Right common carotid artery plus branches (tissue), 1 donor: ENCODE measurements around a stretch of chr21.

GRCh38 chr21:41368465-41368735 lies 6.6 kb downstream of the MX2 start:
- PRO-cap = no peak

DNA sequence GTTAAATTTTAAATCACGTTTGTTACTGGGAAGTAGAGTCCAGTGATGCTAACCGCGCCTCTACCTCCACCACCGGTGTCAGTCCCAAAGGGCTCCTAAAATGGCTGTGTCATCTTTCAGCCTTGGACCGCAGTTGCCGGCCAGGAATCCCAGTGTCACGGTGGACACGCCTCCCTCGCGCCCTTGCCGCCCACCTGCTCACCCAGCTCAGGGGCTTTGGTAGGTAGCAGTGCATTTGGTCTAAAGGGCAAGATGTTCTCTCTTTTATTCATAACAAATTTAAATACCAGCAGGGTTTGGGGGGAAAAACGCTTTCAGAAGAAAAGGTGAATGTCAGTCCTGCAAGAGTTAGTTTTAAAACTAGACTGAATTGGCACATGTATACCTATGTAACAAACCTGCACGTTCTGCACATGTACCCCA lies 1.1 kb downstream of the MX1 start:
- PRO-cap = no peak

- PRO-cap = no peak
These were observed 5.7 kb downstream of the MX1 start for GRCh38 chr21:41431718-41432206.

DNA sequence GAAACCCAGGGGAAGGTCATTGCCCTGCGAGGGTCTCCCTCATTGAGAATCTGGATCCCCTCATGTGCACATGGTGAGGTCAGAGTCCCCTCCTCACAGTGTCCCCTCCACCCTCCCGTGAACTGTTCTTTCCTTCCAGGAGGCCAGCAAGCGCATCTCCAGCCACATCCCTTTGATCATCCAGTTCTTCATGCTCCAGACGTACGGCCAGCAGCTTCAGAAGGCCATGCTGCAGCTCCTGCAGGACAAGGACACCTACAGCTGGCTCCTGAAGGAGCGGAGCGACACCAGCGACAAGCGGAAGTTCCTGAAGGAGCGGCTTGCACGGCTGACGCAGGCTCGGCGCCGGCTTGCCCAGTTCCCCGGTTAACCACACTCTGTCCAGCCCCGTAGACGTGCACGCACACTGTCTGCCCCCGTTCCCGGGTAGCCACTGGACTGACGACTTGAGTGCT lies 32.4 kb downstream of the MX1 start:
- PRO-cap = no peak

- PRO-cap = no peak
These were observed 18.6 kb downstream of the TMPRSS2 start for GRCh38 chr21:41489330-41489728.

GRCh38 chr21:41556448-41556830 lies 48.5 kb upstream of the TMPRSS2 start:
- PRO-cap = no peak

DNA sequence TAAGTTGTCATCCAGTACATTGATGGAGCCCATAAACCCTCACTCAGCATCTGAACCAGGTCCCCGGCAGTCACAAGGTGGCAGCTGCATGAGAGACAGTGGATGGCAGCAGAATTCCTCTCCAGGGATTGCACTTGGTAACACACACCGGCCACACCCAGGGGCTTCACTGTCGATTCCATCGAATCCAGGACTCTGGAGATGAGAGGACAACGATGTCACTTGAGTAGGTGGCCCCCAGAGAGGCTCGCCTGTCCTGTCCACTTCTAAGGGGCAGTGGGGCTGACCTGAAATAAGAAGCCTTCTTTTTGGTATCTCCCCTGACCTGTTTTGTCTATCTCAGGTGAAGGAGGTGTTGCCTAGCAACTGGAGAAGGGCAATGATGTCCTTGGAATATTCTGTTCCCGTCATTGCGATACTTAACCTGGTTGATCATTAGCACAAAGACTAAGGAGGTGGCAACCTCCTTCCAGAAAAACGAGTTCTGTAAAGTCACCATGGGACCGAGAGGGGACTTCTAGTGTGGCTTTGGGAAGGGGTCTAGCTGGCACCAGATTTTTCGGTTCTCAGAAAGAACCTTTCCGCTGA lies 85.1 kb upstream of the TMPRSS2 start:
- PRO-cap = no peak

GRCh38 chr21:41607142-41607449 lies 99.1 kb upstream of the TMPRSS2 start:
- PRO-cap = no peak

DNA sequence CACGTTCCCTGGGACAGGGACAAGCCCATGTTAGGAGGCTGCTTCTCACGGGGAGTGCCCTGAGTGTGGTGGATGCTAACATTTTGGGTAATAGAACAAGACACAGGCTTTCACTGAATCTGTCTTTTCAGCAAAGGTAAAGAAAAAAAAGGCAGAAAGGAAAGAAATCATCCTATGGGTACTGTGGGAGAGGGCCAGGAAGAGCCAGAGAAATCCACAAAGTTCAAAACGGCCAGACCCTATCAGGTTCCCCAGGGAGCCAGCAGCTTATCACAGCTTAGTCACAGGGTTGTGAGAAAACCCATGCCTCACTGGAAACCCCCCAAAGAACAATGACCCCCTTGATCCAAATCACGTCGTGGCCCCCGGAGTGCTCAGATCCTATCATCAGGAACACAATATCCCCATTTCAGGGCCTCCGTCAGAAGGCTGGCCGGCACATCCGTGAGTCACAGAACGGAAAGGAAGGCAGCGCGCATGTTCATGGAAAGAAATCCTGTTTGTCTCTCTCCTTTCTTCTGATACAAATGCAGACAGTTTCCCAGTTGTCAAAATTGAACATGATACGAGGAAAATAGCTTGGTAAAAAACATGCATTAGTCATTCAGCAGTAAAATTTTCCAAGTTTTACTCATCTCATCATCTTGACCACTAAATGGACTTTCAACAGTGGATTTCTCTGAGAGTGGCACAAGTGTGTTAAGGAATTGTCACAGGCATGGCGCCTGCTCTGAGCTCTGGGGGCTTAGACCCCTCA lies 125.0 kb downstream of the RIPK4 start:
- PRO-cap = bidirectional peak, plus-strand start at position 454 of the sequence, minus-strand start at position 291 of the sequence; bidirectional peak, plus-strand start at position 693 of the sequence, minus-strand start at position 528 of the sequence

DNA sequence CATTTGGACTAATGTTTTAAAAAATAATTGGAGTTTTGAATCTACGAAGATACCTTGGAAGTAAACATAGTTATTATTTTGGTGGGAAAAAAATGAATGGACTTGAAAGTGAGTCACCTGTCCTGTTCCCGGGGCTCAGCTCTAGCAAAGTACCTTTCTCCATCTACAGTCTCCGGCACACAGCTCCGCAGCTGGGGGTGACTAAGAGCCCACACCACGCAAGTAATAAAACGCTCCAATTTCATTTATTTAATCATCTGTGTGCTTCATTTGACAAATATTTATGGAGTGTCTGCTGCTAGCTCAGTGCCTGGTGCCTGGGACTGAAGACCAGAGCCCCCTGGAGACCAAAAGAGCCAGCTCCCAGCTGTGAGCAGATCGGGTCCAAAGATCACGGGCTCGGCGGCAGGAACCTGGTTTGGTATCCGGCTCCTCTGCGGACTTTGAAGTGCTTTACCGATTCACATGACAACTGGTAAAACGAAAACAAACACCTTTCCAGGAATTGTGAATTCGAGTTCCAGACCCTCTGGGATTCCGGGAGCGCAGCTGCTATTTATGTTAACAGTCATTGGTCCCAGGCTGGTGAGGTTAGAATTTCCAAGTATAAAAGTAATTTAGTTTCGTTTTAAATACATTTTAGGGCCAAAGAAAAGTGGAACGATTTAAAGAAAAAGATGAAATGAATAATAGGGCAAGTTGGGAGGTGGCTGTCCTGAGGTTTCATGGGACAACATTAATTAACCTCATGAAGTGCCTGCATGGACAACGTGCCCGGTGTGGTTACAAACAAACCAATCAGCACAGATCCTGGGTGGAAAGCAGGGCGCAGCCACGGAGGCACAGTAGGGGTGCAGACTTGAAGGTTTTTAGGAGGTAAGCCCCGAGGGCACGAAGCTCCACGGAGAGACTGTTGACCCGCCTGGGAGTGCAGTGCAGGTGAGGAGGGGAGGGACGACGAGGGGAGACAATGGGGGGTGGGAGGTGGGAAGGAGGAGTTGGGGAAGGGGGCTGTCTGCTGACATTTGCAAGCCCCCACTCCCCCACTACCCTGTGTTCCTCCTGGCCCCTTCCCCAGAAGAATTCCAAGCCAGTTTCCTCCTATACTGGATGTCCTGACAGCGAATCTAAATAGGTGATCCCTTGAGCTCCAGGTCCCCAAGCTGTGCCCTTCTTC lies 2.0 kb upstream of the RIPK4 start:
- PRO-cap = no peak

DNA sequence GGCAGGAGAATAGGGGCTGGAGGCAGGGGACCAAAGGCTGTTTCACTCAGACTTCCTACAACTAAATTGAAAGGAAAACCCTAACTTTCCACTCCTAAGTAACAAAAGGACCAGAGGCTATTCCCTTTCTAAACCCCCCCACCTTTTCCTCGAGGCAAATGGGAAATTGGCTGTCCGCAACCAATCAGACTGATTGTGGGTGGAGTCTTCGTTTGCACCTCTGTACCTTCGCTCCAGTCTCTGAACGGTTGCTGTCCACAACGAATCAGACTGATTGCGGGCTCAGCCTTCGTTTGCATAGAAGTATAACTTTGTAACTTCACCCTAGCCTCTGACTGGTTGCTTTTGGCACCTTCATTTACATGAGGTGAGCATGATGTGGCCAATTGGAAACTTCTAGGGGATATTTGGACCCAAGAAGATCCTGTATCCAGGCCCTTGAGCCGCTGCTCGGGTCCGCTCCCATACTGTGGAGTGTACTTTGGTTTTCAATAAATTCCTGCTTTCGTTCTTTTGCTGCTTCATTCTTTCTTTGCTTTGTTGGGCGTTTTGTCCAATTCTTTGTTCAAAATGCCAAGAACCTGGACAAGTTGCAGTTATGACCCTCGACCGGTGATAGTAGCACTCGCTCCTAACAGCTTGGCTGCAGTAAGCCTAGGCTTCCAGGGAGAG lies 12.5 kb upstream of the RIPK4 start:
- PRO-cap = no peak

- PRO-cap = no peak
These were observed 31.7 kb upstream of the RIPK4 start for GRCh38 chr21:41798446-41799057.

GRCh38 chr21:41906725-41907477 lies 27.8 kb upstream of the PRDM15 start:
- PRO-cap = no peak

- PRO-cap = no peak
These were observed 2.7 kb downstream of the C2CD2 start for GRCh38 chr21:41950797-41951752.

GRCh38 chr21:41990902-41991689 lies 19.1 kb downstream of the ZBTB21 start:
- PRO-cap = no peak

DNA sequence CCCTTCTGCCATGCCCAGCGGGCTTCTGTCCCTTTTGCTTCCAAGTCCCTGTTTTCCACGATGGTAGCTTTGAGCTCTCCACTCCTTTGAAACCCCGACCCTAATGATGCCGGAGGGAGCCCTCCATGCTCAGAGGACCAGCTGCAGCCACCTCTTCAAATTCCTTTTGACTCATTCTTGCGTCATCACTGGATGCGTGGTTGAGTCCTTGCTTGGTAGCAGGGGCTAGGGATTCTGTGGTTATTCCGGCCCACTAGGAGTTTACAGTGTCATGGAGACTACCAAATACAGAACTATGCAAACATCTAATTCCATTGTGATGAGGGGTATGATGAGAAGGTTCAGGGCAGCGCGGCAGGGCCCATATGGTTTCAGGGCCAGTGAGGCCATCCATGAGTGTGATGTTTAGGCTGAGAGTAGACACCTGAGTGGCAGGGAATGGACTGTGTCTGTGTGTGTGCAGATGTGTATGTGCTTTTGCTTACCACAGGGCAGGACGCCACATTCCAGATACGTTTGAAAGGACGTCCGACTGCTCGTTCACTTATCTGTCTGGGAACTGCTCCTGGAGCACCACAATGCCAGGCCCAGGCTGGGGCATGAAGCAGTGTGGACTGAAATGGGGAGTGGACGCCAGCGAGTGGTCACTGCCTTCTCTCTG lies 30.4 kb upstream of the ZBTB21 start:
- PRO-cap = no peak

- PRO-cap = no peak
These were observed 8.7 kb upstream of the UMODL1 start for GRCh38 chr21:42062174-42063039.

DNA sequence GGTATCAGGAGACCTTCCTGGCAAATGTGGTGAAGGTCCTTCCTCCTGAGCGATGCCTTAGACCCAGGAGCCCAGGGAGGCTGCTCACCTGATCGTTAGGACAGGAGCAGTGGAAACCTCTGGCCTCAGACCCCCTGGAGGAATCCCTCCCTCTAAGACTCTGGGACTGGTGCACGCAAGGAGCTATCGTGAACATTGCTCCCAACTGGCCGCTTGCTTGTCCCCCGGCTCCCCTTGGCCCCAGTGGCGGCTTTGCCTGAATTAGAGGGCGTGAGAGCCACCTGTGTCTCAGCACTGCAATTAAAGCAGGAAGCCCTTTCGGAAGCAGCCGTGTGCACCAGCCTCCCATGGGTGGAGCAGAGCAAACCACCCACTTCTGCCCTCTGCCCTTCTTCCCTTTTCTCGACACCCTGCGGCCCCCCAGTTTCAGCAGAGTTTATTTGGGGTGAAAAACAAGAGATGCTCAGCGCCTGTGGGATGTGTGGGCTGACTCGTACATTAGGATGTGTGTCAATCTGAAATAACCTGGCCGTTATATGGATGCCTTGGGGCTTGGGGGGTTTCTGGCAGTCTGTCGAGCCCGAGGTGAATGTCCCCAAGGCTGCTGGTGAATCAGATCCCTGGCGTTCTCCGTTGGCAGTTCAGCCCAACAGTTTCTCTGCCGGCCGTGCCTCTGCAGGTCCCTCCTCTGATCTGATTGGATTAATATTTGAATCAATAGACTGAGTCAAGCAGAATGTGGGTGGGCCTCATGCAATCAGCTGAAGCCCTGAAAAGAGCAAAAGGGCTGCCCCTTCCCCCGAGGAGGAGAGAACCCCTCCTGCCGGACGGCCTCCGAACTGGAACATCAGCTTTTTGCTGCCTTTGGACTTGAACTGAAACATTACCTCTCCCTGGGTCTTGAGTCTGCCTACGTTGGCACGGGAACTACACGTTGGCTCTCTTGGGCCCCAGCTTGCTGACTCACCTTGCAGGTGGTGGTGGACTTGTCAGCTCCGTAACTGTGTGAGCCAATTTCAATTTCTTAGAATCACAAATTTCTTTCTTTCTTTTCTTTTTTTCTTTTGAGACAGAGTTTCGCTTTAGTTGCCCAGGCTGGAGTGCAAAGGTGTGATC lies 7.3 kb upstream of the UMODL1 start:
- PRO-cap = no peak

DNA sequence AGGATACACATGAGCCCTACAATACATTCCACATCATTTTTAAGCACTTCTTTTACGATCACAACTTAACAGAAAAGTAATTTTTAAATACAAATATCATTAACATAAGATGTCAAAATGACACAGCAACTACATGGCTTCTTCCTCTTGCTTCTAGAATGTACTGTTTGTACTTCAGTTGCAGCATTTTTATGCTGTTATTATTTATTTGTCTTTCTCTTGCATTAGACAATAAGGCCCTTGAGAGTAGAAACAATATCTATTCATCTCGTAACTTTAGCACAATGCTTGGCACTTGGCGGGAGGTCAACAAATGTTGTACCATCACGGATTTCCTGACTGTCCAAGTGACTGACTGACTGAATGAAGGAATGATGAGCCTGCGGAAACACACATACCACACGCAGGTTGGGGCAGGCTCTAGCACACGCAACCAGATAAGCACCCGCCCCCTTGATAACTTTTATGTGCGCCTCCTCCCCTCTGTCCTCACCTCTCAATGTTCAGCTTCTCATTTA lies 48.0 kb upstream of the ABCG1 start:
- PRO-cap = no peak

- PRO-cap = no peak
These were observed 44.2 kb downstream of the TFF3 start for GRCh38 chr21:42271032-42271455.